NALM6 (cell line): ENCODE measurements around a stretch of chr1.

DNA sequence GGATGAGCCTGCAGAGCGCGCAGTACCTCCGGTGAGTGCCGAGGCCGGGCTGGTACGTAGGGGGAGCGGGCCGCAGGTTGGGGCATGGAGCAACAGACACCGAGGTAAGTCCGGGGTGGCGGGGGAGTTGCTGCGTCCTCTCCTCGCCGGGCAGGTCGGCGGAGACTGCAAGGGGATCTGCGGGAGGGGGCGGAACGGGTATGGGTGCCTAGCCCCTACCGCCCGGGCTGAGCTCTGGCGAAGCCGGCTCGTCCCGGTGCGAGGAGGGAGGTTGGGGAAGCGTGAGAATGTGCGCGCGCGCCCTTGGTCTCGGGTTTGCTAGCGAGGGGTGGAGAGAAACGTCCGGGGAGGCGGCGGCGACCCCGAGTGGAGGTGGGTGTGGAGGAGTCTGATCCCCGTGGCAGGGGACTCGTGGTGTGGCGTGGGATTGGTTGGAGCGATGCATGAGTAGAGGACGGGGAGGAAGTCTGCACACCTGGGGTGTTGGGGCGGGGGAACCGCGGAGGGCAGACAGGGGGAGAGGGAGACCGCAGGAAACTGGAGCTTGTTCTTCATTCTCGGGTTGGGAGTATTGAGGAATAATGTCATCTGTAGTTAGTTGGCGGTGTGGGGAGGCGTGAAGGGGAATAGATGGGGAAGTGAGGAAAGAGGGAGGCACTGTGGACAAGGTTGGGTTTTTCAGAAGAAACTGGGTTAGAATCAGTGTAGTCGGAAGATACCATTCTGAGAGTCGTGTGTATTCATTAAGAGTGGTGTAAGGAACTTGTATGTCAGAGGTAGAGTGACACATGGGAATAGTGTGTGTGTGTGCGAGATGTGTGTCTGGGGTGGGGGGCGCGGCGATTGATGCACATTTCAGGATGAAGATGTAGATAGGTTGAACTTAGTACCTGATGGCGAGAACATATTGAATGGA, 578 bp downstream of the SMG7 start:
- PRO-cap, result bidirectional peak, plus-strand start at position 253 of the sequence, minus-strand start at position 167 of the sequence; bidirectional peak, plus-strand start at position 551 of the sequence, minus-strand start at position 368 of the sequence

GRCh38 chr1:183580237-183580741, 10.0 kb downstream of the NCF2 start:
- PRO-cap, result bidirectional peak, plus-strand start at chr1:183580524, minus-strand start at chr1:183580308

DNA sequence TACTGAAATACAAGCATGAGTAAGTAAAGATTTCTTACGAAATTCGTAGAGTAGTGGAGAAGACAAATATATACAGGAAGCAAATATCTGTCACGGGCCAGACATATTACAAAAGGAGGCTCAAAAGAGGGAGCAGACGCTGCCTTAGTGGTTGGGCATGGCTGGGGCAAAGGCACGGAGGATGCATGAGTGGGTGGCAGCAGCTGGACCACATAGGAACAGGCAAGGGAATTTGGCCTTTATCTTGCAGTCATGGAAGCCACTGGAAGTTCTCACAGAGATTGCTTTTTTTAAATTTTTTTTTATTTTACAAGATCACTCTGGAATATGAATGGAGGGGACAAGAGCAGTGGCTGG, 6.7 kb downstream of the NCF2 start:
- PRO-cap, result no peak

GRCh38 chr1:183719241-183719769, 66.2 kb upstream of the APOBEC4 start:
- PRO-cap, result no peak

DNA sequence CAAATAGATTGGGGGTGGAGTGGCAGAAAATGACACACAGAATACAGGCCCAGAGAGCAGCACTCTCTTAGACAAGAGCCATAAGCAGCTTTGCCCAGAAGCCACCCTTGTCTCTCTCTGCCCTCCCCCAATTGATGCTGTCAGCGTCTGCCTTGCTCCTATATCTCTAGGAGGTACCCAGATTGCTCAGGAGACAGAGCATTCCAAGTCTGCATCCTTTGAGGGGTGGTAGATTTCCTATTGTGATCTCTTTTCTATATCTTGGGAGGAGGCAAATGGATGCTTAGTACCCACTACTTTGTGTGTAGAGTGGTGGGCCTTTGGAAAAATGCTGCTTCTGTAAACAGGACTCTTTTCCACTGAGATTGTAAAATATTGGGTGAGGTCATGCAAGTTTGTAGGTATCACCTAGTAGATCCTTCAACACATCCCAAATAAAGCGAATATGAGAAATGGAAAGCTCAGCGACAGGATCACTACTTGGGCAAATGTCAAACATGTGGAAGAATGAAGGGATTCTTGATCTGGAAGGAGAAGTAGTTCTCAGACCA, 1.9 kb downstream of the RGL1 start:
- PRO-cap, result no peak

DNA sequence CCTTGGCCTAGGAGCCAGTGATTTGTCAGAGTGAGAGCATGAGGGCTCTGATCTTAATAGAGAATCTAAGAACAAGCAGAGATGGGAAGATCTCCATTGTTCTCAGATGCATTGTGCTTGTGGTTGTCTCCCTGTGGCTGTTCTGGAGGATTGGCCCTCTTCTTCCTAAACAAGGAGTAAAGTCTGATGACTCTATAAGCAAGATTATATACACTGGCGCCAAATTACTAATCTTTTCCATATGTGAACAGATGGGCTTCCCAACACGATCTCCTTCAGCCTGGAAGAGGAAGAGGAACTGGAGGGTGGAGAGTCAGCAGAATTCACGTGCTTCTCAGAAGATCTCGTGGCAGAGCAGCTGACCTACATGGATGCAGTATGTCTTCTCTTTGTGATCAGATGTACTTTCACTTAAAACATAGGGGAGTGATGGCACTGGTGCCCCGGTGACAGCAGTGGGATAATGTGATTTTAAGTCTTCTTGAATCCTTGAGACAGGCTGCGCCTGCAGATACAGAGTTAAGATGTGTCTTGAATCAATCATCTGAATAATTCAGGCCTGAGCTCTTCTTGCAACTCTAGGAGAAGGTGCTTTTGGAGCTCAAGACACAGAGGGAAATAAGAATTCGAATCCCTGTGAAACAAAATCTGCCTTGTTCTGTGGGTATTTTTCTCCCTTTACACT, 78.8 kb downstream of the RGL1 start:
- PRO-cap, result no peak

DNA sequence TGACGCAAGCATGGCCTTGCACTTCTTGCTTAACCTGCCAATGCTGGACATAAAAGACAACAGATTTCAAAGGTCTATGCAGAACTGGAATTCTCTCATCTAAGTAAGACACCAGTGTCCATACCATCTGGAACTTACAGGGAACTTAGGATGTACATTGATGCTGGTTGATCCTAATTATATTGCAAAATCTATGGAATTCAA, 2.6 kb downstream of the COLGALT2 start:
- PRO-cap, result no peak

- PRO-cap, result unidirectional peak, minus-strand start at chr1:184052530
Measured at GRCh38 chr1:184052342-184052599, 741 bp downstream of the TSEN15 start.

DNA sequence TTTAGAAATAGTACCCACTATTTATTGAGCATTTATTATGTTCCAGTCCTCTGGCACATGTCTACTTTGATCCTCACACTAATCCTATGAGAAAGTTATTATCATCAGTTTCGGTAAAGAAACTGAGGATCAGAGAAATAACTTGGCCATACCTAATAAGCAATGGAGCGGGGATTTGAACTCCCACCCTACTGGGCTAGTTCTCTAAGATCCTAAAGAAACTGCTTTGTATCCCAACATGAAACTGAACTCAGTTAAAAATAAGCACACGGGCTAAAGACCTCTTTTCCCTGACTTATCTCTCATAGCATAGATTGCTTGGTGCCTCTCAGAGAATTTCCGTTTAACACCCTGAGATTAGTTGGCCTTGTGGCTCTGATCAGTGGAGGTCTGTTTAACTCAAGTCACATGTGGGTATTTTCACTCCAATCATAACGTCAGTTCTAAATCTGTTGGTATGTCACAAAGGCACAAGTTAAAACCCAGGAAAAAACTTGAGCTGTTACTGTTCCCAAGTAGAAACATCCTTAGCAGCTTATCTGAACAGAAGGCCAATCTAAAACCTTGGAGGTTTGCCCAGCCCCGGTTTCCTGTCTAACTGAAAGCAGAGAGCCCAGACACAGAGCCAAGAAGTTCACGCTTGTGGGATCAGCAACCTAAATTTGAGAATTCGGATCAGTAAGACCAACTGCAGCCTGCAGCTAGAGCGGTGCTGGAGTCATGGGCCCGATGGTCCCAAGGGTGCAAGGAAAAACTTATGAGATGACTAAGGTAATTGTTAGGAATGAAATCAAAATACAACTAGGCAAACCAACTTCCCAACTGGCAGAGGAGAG, 90.4 kb upstream of the C1orf21 start:
- PRO-cap, result bidirectional peak, plus-strand start at position 607 of the sequence, minus-strand start at position 392 of the sequence

- PRO-cap, result no peak
Measured at GRCh38 chr1:184629302-184629804, 125.3 kb downstream of the EDEM3 start.

- PRO-cap, result no peak
Measured at GRCh38 chr1:184690472-184691131, 64.1 kb downstream of the EDEM3 start.

GRCh38 chr1:184795279-184795691, 40.6 kb upstream of the EDEM3 start:
- PRO-cap, result no peak

- PRO-cap, result no peak
Measured at GRCh38 chr1:184882560-184883013, 91.7 kb downstream of the NIBAN1 start.

DNA sequence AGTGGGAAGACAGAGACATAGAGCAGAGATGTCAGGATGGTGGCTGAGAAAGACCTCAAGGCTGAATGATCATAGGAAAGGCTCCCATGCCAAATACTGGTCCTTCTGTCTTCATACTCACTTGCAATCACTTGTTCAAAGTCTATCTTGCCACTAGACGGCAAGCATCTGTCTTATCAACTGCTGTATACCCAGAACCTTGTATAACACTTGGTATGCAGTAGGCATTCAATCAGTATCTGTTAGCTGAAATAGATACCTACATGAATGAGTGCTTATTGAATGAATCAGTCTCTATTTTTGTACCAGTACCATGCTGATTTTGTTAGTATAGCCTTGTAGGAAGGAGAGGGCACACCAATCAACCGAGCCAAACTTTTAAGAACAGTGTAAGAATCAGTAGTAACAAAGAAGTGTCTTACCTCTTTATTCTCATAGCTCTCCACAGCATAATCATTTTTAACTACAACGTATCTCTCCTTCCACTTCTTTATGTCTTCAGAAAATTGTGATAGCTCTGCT, 80.6 kb downstream of the NIBAN1 start:
- PRO-cap, result no peak

DNA sequence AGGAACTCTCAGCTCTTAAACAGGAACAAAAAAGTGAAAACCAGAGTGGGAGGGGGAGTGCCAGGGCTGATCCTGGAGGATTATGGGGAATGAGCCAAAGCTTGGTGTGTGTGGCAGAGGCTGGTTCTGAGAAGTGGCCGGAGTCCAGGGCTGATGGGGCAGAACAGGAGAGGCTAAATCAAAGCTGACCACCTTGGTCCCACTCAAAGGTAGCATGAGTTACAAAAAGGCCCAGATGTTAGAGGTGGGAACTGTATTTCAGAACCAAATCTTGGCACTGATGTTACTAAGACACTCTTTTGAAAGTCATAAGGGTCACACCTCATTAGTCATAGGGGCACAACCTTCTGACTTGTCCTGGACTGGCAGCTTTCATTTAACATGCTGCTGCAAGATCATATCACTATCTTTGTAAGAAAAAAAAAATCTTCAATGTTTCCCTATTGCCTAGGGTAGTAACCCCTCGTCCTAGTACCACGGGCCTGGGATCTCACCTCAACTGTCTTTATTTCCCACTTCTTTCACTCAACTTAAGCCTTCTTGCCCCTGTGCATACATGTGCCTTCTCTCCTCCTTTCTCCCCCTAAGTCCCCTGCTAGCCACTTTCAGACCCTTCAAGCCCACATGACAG, 69.2 kb downstream of the NIBAN1 start:
- PRO-cap, result no peak

GRCh38 chr1:184971530-184972231, 2.6 kb downstream of the NIBAN1 start:
- PRO-cap, result no peak

DNA sequence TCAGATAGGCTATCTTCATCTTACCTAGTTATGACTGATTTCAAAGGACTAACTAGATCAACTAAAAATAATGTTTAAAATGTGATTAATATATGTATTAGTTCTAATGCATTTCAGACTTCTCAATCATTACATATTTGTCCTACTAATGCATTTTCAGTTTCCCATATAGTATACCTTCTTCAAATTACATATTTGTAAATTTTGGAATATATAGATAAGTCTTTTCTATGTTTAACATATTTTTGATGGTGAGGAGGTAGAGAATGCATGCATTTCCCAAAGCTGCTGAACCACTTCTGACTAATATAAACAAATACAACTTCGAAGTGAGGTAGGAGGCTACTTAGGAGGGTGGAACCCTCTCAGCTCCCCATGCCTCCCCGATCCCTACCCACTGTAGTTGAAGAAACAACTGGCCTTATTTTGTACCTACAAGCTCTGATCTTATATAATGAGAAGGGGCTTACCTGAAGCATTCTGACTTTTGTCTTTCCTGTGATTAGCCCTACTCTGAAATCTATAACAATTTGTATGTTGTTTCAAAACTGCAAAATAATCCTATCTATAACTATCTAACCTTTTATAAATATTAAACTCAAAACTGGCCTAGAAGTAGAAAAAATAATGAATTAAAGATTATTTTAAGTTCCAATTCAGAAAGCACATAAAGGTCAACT, 1.7 kb downstream of the TRMT1L start:
- PRO-cap, result no peak

DNA sequence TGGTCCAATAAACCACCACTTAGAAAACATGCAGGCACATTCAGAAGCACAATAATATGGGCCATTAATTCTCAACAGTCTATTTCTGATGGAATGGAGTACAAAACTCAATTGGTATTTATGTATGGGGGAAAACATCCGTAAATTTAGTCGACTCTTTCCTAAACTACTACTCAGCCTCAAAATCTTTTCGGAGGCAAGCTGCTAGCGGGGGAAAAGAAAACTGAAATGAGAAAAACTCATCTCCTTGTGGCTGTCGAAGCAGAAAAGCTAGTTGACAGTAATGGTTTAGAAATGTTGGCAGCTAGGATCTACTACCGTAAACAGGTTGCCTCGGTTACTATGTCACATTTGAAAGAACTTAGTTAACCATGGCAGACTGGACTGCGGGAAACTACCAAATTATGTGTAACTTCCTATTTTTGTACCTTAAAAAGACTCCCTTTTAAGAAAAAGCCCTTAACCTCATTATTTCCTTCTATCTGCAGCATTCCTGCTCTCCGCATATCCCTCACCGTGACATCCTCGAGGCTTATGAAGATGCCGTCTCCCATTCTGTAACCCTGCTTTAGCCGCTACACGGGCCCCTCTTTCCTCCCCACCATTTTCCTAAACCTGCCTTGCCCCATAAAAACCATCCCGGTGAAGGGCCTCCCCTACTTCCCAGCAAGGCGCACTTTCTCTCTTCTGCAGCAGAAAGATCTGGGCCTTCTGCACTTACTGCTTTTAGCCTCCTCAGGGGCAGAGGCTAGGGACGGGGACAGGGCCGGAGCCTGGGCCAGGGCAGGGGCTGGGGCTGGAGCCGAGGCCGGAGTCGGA, 787 bp downstream of the TRMT1L start:
- PRO-cap, result no peak

DNA sequence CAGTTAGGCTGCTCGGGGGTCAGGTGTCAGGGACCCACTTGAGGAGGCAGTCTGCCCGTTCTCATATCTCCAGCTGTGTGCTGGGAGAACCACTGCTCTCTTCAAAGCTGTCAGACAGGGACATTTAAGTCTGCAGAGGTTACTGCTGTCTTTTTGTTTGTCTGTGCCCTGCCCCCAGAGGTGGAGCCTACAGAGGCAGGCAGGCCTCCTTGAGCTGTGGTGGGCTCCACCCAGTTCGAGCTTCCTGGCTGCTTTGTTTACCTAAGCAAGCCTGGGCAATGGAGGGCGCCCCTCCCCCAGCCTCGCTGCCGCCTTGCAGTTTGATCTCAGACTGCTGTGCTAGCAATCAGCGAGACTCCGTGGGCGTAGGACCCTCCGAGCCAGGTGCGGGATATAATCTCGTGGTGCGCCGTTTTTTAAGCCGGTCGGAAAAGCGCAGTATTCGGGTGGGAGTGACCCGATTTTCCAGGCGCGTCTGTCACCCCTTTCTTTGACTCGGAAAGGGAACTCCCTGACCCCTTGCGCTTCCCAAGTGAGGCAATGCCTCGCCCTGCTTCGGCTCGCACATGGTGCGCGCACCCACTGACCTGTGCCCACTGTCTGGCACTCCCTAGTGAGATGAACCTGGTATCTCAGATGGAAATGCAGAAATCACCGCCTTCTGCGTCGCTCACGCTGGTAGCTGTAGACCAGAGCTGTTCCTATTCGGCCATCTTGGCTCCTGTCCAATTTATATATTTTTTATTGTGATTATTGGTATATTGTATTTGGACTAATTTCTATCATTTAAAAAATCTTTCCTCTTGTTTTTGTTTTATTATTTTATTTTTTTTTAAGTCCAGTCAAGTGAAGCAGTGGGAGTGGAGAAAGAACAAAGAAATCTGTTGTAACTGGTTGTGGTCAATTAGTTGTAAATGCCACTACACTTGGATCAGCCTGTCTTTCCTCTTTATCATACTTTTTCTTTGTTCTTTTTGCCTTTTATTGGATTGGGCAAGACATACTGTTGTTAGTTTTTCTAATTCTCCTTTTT, 59.6 kb downstream of the IVNS1ABP start:
- PRO-cap, result no peak

DNA sequence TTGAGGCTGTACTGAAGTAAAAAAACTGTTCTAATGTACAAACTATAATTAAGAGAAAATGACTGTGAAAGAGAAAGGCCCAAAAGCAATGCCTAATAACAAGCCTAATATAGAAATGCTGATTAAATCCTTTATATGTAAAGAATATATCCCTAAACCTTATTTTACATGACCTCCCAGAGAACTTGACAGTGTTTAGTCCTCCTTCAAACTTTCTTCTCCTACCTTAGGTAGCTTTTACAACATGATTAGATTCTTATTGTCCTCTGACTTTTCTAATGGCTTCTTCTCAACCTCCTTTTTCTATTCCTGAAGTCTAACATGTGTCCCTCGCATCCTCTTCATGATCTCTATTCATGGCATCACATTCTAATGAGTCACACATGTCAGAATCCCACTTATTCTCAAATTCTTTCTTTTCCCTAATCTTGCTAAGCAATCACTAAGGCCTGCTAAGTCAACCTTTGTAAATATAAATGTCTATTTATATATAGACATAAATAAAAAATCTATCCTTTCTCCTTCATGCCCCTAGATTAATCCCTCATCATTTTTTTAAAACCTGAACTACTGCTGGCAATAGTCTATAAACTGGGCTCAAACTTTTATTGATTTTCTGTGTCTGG, 13.8 kb downstream of the IVNS1ABP start:
- PRO-cap, result no peak